ENCODE measurements around the gene HUS1.

- PRO-cap = no peak
Measured at GRCh38 chr7:45687729-45688254, 113.6 kb downstream of the ADCY1 start.

DNA sequence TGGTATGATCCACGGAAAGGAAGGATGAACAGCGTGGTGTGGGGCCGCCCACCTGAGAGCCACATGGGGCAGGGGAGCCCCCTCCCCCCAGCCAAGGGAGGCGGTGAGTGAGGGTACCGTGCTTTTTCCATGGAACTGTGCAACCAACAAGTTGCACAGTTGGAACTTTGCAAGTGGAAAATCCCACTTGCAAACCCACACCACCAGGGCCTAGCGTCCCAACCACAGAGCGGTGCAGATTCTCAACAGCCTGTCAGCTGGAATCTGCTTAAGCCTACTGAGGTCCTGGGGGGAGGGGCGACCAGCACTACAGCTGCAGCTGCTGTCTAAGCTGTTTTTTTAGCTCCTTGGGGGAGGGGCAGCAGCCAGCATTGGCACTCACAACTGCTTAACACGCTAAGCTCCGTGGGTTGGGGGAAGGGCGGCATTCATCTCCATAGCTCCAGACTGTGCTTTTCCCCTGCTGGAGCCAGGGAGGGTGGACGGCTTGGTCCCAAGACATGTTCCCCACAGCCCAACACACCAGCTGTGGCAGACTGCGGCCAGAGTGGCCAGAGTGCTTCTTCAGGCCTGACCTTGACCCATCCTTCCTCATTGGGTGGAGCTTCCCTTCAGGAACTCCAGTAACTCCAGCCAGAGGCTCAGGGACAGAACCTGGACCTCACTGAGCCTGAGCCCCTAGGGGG, 94.3 kb upstream of the IGFBP3 start:
- PRO-cap = no peak

DNA sequence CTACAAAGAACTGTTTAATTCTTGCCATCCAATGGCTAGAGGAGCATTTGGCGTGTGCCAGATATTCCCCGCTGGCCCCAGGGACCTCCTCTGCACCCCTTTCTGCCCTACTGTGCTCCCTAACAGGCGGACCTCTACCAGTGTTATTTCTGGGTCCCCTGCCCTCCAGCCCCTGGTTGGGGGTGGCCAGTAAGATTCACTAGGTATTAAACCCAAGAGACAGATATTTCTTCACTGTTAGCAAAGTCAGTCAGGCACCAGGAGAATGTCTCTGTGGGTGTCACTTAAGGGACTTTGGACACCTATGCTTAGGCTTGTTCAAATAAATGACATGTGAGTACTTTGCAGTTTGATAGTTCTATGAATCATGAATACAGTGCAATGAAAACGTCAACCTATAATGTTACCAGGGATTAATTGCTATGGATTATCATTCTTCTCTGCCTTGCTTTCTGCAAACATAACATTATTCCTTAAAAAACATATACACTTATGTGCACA, 234.3 kb upstream of the IGFBP3 start:
- PRO-cap = no peak

GRCh38 chr7:46281238-46281639, 360.2 kb upstream of the IGFBP3 start:
- PRO-cap = no peak

- PRO-cap = unidirectional peak, plus-strand start at chr7:46354980
Measured at GRCh38 chr7:46354896-46355095, 433.7 kb upstream of the IGFBP3 start.

GRCh38 chr7:46486678-46487444, 565.8 kb upstream of the IGFBP3 start:
- PRO-cap = no peak

GRCh38 chr7:46583432-46584134, 662.5 kb upstream of the IGFBP3 start:
- PRO-cap = no peak

DNA sequence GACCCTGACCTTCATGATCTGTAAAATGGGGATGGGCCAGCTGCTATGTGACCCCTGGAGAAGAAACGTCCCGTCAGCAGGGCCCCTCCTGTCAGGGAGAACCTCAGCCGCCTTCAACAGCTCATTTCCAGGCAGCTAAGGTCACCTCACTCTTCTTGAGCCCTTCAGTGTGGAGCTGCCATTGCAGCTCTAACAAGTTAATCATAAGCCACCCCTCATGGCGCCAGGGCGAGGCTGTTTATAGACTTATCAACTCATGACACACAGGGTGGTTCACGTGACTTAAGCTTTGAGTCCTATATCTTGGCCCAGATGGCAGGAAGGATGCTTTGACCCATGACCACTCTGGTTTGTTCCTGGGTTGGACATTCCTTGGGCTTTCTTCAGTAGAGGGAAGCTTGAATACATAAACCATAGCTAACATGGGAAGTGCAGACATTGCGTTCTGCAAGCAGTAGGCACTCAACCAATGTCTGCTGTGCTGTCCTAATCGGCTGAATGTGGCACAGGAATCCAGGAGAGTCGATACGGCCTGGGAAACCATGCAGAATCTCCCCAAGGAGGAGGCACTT, 315.0 kb downstream of the TNS3 start:
- PRO-cap = no peak

- PRO-cap = no peak
Measured at GRCh38 chr7:47277319-47277981, 304.5 kb downstream of the TNS3 start.

GRCh38 chr7:47294876-47295262, 287.0 kb downstream of the TNS3 start:
- PRO-cap = no peak

GRCh38 chr7:47329349-47330055, 252.4 kb downstream of the TNS3 start:
- PRO-cap = no peak

DNA sequence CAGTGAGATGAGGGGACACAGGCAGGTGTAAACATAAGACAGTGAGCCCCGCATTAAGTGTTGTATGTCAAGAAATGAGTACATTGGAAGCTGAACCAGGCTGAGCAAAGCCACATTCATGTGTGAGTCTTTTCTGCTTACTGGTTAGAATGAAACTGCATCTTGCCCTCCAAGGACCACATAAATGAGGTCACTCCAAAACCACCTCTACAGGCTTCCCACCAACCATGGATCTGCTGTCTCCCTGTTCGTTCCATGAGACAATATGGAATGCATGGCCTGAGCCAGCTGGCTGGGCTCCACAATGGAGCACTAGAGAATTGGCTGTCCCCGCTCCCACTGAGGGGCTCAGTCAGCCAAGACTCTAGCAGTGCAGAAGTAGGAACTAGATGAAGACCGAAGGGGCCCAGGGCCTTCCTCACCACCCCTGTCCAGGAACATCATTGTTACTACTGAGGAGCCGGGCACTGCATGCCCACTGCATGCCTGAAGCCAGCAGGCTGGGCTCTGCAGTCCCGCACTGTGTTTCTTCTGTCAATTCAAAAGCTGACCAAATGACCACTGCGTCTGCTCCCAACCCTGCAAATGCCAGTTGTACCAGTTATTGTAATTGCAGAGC, 120.7 kb downstream of the TNS3 start:
- PRO-cap = no peak

DNA sequence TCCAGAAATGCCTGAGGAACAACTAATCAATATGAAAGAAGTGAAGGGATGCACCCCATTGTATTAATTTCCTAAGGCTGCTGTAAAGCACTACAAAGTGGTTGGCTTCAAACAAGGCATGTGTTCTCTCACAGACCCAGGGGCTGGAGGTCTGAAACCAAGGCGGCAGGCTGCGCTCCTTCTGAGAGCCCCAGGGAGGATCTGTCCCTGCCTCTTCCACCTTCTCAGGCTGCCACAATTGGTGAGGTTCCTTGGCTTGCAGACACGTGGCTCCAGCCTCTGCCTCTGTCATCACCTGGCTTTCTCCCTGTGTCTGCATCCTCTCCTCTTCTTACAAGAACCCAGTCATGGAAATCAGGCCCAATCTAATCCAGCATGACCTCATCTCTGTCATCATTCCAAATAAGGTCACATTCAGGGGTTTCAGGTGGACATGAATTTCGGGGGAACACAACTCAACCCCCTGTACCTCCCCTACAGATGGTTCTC, 110.0 kb downstream of the TNS3 start:
- PRO-cap = no peak

DNA sequence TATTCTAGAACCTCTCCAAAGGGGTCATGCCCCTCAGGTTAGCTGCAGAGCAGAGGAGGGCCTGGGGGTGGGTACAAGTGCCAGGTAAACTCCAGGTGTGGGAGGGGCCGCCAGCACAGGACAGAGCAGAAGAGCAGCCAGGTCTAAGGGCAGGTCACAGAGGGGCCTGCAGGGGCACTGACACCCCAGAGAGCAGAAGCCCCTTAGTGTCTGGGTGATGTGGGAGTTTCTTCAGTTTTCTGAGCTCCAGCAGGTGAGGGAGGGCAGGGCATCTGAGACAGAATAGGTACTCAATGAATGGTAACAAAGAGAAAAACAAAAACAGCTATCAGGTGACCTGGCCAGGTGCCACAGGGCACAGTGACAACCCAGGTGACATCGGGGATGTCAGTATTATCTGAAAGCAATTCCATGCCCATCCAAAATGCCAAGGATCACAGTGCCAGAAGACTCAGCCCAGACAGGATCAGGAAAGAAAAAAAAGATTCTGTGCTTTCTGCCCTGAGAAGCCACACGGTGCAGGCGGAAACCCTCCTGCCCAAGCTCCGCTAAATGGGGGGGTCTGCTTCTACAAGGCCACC, 104.5 kb downstream of the TNS3 start:
- PRO-cap = no peak

DNA sequence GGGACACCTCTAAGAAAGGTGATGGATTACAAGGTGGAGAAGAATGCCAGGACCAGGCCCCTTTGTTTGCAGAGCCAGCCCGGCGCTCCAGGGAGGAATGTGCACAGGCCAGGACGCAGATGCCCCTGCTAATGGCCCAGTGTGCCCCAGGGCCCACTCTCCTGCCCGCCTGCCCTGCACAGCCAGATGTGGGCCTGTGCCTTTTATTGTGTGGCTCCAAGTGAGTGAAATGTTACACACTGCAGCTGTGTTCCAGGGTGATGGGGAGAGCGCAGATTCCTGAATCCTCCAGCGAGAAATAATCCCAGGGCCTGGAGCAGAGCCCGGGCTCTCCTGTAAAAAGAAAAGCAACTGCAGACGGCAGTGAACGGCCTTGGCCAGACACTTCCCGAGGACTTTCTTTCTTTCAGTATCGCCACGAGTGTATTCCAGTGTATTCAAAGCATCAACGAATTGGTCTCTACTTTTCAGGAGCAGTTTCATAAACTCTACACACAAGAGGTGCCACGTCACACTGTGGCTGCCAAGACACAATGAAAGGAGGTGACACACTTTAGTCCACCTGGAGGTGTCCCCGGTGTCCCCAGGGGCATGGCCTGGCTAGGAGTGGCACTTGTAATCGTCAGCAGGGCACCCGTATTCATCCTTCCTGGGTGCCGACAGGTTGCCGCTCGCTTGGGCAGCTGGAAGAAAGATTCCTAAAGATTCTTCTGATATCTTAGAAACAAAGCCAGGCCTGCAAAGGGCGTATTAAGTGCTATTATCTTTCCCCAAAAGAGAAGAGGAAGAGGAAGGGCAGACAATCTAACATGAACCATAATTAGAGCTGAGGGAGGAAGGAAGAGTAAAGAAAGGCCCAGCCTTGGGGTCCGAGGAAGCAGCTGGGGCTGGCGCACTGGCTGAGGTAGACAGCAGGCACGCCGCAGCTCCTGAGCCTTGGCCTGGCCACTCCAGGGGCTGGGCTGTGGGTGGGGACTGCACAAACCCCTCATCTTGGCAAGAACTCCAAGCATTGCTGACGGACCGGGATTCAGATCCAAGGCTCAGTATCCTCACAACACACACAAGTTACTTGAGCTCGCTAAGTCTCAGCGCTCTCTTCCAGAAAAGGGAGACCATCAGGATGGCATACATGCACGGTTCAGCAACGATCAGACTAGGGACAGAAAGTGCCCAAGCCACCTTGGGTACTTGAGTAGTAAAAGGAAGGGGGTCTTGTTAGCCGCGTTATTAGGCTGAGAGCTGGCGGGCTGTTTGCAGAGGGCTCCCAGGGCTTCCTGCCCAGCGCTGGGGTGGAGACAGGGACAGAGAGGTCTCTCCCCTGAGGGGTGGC, 4.9 kb downstream of the TNS3 start:
- PRO-cap = no peak

DNA sequence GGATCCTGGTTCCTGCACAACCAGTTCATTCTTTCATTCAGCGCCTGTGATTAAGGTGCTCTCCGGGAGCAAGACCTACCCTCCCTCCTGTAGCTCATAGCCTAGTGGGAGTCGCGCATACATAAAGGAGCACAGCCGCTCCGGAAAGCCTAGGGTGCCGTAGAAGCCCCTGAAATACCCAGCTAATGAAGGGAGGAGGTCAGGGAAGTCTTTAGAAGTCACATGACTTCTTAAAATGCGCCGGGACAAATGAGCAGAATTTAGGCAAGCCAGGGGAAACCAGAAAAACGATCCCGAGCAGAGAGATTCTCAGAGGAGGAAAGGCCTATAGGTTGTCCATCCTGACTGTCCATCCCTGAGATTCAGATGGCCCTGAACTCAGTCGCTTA, 526 bp upstream of the TNS3 start:
- PRO-cap = no peak

DNA sequence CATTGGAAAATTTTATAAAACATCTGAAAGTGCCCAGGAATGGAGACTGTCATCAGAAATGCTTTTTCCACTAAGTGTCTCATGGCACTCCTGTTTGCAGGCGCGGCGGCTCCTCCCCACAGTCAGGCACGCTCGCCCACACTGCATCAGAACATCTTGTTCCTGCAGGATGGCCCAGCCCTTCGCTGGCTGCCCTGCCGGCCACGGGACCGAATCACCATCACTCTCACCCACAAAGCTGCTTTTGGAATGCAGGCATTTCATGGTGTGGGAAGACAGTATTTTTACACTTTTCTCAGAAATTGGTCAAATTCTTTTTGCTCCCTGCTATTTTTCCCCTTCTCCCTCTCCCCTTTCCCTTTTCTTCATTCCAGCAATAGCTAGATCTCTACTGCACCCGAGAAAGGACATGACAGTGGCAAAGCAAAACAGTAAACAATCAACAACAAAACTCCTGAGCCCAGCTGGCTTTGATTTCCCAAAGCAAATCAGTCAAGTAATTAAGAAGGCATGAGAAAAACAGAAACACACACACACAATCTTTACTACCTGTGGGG, 176.1 kb upstream of the TNS3 start:
- PRO-cap = no peak

DNA sequence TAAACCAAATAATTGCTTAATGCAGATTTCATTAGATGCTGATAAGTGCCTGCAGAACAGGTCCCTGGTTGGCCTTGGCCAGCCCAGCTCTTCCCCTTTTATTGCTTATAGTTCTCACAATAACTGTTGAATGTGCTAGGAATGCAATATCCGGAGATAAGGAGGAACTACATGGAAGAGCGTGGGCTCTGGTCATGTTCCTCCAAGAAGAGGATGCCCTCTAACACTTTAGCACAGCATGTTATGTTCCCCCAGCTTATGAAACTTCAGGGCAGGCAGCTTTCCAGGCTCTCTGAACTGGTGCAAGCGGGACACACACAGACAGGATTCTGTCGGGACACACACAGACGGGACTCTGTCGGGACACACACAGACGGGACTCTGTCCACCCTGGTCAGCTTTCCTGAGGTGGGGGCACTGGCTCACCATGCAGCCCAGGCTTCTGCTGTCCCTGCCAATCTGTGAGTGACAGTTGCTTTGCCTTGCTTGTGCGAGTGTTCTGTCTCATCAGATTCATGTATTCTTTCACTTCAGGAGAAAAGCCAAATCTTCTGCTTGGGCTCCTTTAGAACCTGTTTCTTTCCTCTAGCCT, 141.5 kb downstream of the PKD1L1 start:
- PRO-cap = no peak

DNA sequence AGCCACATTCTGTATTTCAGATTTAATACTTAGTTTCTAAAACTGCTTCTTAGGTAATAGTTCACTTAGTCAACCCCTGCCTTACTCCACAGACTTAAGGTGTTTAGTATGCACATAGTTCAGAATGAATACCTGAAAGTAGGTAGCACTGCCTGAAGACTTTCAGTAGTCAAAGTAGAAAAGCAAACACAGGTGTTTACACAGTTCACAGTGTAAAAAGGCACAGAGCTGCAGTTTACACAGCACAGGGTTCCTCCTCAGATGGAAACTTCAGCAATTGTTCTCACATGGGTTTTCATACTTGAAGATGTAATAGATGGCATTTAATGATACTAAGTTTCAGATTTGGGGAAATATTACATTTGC, 3.1 kb upstream of the PKD1L1 start:
- PRO-cap = no peak

- PRO-cap = no peak
Measured at GRCh38 chr7:47978960-47979846, at the start of gene HUS1. TSS of gene HUS1 (minus strand) at chr7:47979615.